ENCODE measurements around a stretch of chr16.

DNA sequence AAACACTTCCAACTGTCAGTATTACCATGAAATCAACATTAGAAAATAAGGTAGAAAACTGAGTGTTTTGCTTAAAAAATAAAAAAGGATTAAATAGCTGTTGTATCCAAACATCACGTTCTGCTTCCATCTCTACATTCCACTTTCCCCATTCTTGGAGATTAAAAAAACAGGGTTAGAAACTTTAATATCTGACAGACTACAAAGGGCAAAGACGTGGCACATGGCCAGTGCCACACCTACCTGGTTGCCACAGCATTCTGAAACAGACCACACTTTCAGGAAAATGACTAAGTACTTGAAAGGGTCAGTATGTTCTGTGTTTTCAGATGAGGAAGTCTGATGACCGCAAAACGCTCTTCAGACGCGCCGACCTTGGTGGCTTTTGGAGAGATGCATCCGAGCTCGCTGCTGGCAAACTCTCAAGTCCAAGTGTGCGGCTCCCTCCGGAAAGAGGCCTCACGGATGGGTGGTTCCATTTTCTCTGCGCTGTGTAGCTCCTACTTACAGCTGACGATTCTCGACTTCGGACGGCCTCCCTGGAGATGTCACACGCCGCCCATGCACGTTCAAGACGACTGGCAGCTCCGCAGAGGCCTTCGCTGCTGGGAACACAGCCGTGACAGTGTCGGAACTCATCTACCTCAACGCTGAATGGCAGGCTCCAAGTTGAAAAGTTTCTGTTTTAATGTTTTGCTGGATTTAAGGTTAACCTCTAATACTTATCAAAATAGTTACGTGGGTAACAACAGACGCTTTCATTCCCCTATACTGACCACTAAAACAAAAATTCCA lies 15.5 kb downstream of the MAP1LC3B start:
- PRO-cap, 5 experiments, result no peak in any of the 5 experiments
- RAMPAGE, long total RNA, 2 experiments, result no peak in any of the 2 experiments
- RRBS, result no CpG with 5 or more reads among the region's 28 CpGs

GRCh38 chr16:87435264-87436033 lies 43.3 kb downstream of the MAP1LC3B start:
- PRO-cap, 5 experiments, result no peak in any of the 5 experiments
- RAMPAGE, long total RNA, 2 experiments, result no peak in any of the 2 experiments
- RRBS, result no CpG with 5 or more reads among the region's 27 CpGs

GRCh38 chr16:87457678-87458480 lies 34.9 kb downstream of the ZCCHC14 start:
- PRO-cap, 5 experiments, result no peak in any of the 5 experiments
- RAMPAGE, long total RNA, 2 experiments, result no peak in any of the 2 experiments
- RRBS, result no CpG with 5 or more reads among the region's 24 CpGs

- PRO-cap, 5 experiments, result peak in 1 of 5 experiments; most common plus-strand start chr16:87490554 (in 1); most common minus-strand start chr16:87490377 (in 1)
- RAMPAGE, long total RNA, 2 experiments, result no peak in any of the 2 experiments
- RRBS, result no CpG with 5 or more reads among the region's 32 CpGs
These were observed 2.5 kb downstream of the ZCCHC14 start for GRCh38 chr16:87490090-87491024.

- PRO-cap, 5 experiments, result peak in 4 of 5 experiments; most common plus-strand start chr16:87555279 (in 3); most common minus-strand start chr16:87555236 (in 4)
- RAMPAGE, long total RNA, 2 experiments, result no peak in any of the 2 experiments
- RRBS, result no CpG with 5 or more reads among the region's 27 CpGs
These were observed 47.5 kb upstream of the JPH3 start for GRCh38 chr16:87554584-87555499.

GRCh38 chr16:87629460-87629932 lies 27.2 kb downstream of the JPH3 start:
- PRO-cap, 5 experiments, result no peak in any of the 5 experiments
- RAMPAGE, long total RNA, 2 experiments, result no peak in any of the 2 experiments
- RRBS, result 92% methylated on average over 1 of the region's 17 CpGs

DNA sequence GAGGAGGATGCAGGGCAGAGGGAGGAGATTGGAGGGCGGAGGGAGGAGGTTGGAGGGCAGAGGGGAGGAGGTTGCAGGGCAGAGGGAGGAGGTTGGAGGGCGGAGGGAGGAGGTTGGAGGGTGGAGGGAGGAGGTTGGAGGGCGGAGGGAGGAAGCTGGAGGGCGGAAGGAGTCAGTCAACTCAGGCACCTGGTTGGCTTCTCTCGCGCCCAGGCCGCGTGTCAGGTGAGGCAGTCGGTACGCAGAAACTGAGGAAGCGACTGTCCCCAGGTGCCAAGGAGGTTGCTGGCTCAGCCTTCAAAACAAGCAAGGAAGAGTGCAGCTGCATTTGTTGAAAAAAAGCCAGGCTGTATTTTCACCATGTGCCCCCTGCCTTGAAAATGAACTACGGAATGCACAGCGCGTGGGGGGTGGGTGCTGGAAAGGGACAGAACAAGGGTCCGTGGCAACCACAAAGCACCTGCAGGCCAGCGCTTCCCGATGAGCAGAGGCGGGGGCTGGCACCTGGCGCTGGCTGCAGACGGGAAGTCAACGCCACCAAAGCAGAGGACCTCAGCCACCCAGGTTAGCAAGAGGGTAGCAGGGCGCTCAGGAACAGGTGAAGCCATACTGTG lies 64.9 kb downstream of the KLHDC4 start:
- PRO-cap, 5 experiments, result peak in 1 of 5 experiments; most common minus-strand start position 211 of the sequence (in 1)
- RAMPAGE, long total RNA, 2 experiments, result no peak in any of the 2 experiments
- RRBS, result no CpG with 5 or more reads among the region's 22 CpGs

- PRO-cap, 5 experiments, result no peak in any of the 5 experiments
- RAMPAGE, long total RNA, 2 experiments, result no peak in any of the 2 experiments
- RRBS, result no CpG with 5 or more reads among the region's 36 CpGs
These were observed 530 bp upstream of the KLHDC4 start for GRCh38 chr16:87766182-87766850.

DNA sequence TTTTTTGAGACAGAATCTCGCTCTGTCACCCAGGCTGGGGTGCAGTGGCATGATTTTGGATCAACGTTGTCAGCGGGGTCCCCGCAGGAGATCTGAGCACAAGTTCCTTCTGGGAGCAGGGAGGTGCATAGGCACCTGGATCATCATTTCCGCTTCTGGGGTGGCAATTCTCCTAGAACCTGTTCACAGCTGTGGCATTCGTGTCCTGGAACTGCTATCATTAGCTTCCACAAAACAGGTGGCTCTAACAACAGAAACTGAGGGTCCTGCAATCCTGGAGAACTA lies 43.3 kb upstream of the KLHDC4 start:
- PRO-cap, 5 experiments, result no peak in any of the 5 experiments
- RAMPAGE, long total RNA, 2 experiments, result no peak in any of the 2 experiments
- RRBS, result no CpG with 5 or more reads among the region's 6 CpGs

DNA sequence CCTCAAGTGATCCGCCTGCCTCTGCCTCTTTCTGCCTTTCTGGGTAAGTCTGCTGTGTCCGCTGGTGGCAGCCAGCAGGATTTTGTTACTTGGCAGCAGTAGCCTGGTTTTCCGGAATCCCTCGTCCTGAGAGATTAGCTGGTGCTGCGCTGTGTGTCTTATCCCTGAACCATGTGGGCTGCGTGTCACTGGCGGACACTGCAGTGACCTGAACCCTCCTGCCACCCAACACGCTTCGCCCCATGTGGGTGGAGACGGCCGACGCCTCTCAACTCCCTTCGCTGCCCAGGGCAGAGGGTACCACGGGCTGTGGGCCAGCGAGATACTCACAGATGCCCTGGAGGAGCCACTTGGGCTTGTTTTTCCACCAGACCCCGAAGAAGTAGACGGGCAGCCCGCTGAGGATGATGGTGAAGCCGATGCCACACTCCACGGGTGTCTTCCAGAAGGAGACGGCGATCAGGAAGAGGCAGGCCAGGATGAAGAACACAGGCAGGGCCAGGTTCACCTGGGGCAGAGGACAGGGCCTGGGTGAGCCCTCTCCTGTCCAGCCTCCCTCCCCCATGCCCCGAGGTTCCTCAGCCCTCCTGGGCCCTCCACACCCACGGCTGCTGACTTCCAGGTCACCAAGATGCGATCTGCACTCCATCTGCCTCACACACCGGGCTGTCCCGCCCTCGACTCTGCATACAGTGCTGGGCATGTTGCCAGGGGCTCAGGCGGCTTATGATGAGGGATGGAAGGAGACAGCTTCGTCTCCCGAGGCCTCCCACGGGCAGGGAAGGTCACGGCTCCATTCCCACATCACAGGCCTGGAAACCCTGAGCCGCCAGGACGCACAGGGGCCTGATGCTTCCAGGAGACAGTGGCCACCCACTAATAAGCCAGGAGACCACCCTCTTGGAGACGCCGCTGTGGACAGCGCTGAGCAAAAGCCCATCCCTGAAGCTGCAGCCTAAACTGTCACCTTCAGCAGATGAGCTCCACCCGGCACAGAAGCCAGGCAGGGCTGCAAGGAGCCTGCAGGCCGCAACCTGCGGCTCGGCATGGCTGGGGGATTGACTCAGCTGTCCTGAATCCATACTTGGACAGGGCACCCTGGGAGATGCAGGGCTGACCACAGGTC lies 34.9 kb downstream of the SLC7A5 start:
- PRO-cap, 5 experiments, result no peak in any of the 5 experiments
- RAMPAGE, long total RNA, 2 experiments, result no peak in any of the 2 experiments
- RRBS, result no CpG with 5 or more reads among the region's 42 CpGs

DNA sequence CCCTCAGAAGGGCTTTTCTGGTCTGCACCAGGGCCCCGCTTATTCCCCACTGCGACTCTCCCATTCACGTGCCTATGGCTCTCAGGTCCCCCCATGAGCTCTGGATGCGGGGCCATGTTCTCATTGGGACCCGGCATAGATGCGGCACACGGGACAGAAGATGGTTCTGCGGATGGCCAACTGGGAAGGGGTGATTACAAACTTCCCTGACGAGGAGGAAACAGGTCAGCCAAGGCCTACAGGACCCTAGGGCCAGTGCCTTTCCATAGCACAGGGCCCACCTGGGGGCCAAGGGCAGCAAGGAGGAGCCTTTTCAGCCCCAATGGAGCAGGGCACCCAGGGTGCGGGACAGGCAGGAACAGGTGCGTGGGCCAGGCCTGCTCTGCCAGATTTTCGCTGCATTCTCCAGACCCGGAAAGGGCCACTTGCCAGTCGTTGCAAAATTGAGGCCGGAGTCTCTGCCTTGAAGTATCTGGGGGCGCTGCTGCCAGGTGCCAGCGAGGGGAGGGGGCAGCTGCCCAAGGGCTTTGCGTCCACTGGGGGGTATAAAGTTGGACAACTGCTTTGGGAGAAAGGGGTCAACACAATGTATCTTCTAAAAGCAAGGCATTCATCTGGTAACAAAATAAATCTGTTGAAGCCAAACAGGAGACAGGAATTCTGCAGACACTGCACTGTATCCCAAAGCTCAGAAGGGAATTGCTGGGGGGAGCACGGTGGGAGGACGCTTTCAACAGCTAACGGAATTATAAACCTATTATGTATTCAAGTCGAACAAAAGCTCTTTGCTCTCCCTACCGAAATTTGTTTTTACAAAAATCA lies 20.4 kb downstream of the SLC7A5 start:
- PRO-cap, 5 experiments, result no peak in any of the 5 experiments
- RAMPAGE, long total RNA, 2 experiments, result no peak in any of the 2 experiments
- RRBS, result no CpG with 5 or more reads among the region's 23 CpGs

DNA sequence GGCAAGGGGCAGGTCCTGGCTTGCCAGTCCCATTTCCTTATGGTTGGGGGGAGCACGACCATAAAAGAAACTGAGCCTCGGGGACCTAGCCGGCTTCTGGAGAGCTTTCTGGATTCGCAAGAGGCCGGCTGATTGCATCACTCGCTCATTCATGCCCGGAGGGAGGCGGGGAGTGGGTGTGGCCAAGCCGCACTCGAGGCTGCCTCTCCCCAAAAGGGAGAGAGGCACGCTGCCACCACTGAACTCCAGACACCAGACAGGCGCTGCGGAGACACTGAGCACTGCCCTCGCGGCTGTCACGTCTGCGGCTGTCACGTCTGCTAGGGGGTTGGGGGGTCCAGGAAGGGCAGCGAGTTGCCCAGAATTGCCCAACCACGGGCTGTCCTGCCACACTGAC lies 15.7 kb downstream of the SLC7A5 start:
- PRO-cap, 5 experiments, result peak in 5 of 5 experiments; most common plus-strand start position 255 of the sequence (in 4); most common minus-strand start position 98 of the sequence (in 5)
- RAMPAGE, long total RNA, 2 experiments, result no peak in any of the 2 experiments
- RRBS, result no CpG with 5 or more reads among the region's 20 CpGs

DNA sequence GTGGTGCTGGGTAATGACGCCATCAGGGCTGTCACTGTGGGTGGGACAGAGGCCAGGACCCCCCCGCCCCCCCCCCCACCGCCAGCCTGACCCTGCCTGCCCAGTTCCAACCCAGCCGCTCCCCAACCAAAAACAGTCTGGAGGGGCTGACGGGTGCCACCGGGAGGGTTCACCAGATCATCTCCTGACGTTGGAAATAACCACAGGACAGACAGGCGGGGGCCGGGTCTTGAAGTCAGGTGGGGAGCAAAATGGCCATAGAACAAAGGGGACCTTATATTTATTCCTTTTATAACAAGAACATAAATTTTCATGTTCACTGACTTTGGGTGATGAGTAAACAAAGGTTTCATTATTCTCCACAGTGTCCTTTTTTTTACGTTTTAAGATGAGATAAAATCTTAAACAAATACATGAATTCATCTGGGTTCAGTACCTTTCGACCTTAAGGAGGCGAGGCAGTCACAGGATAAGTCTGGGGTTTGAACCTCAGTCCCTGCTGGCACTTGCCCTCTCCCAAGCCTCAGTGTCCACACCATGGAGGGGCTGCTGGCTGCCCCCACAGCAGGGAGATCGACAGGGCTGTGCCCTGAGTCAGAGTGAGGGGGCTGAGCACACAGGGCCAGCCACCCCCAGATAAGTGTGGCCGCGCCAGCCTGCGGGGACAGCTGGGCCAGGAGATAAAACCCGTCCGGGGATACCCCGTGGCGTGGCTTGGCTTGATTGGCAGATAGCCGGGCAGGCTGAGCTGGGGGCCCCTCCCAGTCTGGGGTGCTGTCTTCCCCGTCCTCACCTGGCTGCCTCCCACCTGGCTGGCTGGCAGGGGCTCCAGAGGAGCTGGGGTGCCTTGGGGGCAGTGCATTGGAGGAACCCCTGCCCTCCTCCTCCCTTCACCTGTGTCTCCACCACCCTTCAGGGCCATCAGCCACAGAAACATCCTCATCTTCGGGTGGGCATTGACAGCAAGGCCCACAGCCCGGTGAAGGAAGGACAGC lies 15.0 kb downstream of the SLC7A5 start:
- PRO-cap, 5 experiments, result peak in 2 of 5 experiments; most common plus-strand start position 87 of the sequence (in 1)
- RAMPAGE, long total RNA, 2 experiments, result no peak in any of the 2 experiments
- RRBS, result 26% methylated on average over 7 of the region's 24 CpGs

GRCh38 chr16:87857859-87858533 lies 11.3 kb downstream of the SLC7A5 start:
- PRO-cap, 5 experiments, result no peak in any of the 5 experiments
- RAMPAGE, long total RNA, 2 experiments, result start-site peak on the plus strand in 1 of 2 experiments, at chr16:87858413-87858502 at its widest, 5 to 13 reads per replicate
- RRBS, result no CpG with 5 or more reads among the region's 18 CpGs

- PRO-cap, 5 experiments, result peak in 1 of 5 experiments; most common minus-strand start chr16:87868351 (in 1)
- RAMPAGE, long total RNA, 2 experiments, result no peak in any of the 2 experiments
- RRBS, result no CpG with 5 or more reads among the region's 18 CpGs
These were observed 1.1 kb downstream of the SLC7A5 start for GRCh38 chr16:87868092-87868677.

DNA sequence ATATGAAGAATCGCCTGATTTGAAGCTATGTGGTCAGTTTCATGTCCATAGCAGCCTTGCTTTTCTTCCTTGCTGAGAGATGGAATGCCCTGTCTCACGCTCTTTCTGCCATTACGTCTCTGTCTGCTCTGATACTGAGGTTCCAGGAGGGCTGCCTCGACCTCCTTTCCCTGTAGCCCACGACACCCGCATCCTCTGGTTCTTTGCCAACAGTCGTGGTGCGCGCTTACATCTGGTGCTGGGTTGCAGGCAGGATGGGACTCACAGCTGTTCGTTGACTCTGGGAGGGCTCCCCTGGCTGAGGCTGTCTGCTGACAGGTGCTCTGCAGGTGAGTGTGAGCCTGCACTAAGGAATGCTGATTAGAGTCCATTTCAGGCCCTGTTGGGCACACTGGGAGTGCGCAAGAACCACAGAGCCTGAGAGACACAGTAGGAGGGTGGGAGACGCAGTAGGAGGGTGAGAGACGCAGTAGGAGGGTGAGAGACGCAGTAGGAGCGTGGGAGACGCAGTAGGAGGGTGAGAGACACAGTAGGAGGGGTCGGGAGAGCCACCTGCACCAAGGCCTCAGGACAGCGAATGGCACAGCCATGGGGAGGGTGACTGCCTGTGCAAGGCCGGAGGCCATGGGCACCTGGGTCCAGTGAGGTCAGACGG lies 90.4 kb downstream of the BANP start:
- PRO-cap, 5 experiments, result no peak in any of the 5 experiments
- RAMPAGE, long total RNA, 2 experiments, result no peak in any of the 2 experiments
- RRBS, result no CpG with 5 or more reads among the region's 20 CpGs

GRCh38 chr16:88223904-88224503 lies 158.8 kb upstream of the ZNF469 start:
- PRO-cap, 5 experiments, result no peak in any of the 5 experiments
- RAMPAGE, long total RNA, 2 experiments, result no peak in any of the 2 experiments
- RRBS, result no CpG with 5 or more reads among the region's 27 CpGs

DNA sequence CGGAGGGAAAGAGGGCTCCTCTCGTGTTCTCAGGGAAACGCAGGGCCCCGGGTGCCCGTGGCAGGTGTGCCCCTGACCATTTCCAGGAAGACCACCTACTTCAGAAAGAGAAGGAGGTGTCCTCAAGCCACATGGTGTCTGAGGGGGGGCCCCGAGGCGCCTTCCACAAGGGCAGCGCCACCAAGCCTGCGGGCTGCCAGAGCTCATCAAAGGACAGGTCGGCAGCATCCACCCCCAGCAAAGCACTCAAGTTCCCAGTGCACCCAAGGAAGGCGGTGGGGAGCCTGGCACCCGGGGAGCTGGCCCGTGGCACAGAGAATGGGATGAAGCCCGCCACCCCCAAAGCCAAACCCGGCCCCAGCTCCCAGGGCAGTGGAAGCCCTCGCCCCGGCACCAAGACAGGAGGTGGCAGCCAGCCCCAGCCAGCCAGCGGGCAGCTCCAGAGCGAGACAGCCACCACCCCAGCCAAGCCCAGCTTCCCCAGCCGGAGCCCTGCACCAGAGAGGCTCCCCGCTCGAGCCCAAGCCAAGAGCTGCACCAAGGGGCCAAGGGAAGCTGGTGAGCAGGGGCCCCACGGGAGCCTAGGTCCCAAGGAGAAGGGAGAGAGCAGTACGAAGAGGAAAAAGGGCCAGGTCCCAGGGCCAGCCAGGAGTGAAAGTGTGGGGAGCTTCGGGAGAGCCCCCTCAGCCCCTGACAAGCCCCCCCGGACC lies 14.6 kb upstream of the ZFPM1 start:
- PRO-cap, 5 experiments, result no peak in any of the 5 experiments
- RAMPAGE, long total RNA, 2 experiments, result no peak in any of the 2 experiments
- RRBS, result 86% methylated on average over 12 of the region's 26 CpGs

GRCh38 chr16:88489291-88489892 lies 36.3 kb downstream of the ZFPM1 start:
- PRO-cap, 5 experiments, result no peak in any of the 5 experiments
- RAMPAGE, long total RNA, 2 experiments, result no peak in any of the 2 experiments
- RRBS, result no CpG with 5 or more reads among the region's 24 CpGs

- PRO-cap, 5 experiments, result no peak in any of the 5 experiments
- RAMPAGE, long total RNA, 2 experiments, result no peak in any of the 2 experiments
- RRBS, result 24% methylated on average over 7 of the region's 23 CpGs
These were observed 45.5 kb downstream of the ZFPM1 start for GRCh38 chr16:88498558-88499071.